OVCAR3 (cell line): ENCODE measurements around the gene SMCR8.

DNA sequence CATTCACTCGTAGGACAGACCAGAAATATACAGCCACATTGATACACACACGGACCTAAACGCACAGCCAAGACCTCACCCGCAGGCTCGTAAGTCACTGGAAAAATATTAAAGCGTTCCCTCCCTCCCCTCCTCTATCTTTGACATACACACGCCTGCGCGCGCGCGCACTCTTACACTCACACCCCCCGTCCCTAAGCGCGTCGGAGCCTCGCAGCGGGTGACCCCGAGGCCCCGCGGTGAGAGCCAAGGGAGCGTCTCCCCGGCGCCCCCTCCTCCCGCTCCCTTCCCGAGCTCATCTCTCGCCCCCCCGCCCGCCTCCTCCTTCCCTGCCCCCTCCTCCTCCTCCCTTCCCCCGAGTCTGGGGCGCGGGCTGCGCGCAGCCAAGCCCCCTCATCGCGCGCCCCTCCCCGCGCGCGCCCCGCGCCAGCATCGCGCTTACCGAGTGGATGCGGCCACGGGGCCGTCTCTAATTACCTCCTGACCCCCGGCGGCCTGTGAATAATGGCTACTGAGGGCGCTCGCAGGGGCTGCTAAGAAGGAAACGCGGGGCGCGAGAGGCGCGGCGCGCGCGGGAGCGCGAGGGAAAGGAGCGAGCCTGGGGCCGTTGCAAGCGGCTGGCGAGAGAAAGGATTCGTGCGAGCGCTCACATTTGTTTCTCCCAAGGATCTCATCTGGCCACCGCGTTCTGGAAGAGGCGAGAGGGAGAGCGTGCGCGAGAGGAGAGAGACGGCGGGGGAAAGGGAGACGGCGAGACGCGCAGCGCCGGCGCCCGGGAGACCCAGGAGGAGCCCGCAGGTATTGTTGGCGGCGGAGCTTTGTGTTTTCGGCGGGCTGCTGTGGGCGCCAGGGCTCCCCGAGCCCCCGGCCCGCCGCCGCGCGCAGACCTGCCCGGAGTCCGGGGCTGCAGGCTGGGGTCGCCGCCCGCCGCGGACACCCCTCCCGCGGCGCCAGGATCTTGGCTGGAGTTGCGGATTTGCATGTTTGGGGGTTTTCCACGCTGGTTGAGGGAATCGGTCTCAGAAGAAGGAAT is 42.4 kb downstream of the RAI1 start:
- RRBS, result 83% methylated on average over 2 of the region's 114 CpGs

DNA sequence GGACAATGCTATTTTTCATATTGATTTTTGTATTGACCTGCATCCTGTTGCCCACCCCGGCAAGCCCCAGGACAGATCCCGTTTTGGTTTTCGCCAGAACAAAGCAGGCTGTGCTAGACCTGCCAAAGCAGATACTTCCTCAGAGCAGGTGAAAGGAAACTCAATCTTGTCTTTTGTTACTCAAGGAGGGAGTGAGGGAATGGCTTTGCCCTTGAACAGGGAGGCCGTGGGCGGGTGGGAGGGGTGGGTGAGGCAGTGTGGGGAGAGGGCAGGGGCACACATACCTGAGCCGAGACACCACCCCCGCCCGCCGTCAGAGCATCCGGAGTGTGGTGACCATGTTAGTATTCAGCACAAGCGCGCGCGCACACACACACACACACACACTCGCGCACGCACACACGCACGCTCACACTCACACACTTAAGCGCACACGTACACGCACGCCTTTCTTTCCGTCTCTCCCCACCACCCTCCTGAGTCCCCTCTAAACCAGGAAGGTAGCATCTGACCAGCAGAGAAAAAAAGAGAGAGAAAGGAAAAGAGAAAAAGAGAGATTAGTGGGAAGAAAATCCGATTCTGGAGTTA is 59.6 kb downstream of the RAI1 start:
- RRBS, result no CpG with 5 or more reads among the region's 25 CpGs

GRCh38 chr17:17753248-17753816 is 72.1 kb downstream of the RAI1 start:
- RRBS, result no CpG with 5 or more reads among the region's 6 CpGs

- RRBS, result 92% methylated on average over 3 of the region's 37 CpGs
Measured at GRCh38 chr17:17816367-17817414, 20.1 kb downstream of the SREBF1 start.

DNA sequence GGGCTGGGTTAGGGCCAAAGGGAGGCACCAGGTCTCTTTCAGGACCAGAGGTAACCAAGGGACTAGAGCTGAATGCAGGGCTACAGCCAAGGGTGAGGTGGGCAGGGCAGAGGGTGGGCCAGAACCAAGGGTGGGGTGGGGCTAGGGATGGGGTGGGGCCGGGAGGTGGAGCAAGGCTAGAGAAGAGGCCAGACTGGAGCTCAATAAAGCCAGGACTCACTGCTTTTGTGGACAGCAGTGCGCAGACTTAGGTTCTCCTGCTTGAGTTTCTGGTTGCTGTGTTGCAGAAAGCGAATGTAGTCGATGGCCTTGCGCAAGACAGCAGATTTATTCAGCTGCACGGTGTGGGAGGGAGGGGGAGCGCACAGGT is 18.8 kb downstream of the SREBF1 start:
- RRBS, result no CpG with 5 or more reads among the region's 7 CpGs

GRCh38 chr17:17840237-17840763 is 3.5 kb upstream of the SREBF1 start:
- RRBS, result 4% methylated on average over 23 of the region's 38 CpGs

GRCh38 chr17:17965225-17965946 is 6.8 kb downstream of the TOM1L2 start:
- RRBS, result no CpG with 5 or more reads among the region's 6 CpGs

DNA sequence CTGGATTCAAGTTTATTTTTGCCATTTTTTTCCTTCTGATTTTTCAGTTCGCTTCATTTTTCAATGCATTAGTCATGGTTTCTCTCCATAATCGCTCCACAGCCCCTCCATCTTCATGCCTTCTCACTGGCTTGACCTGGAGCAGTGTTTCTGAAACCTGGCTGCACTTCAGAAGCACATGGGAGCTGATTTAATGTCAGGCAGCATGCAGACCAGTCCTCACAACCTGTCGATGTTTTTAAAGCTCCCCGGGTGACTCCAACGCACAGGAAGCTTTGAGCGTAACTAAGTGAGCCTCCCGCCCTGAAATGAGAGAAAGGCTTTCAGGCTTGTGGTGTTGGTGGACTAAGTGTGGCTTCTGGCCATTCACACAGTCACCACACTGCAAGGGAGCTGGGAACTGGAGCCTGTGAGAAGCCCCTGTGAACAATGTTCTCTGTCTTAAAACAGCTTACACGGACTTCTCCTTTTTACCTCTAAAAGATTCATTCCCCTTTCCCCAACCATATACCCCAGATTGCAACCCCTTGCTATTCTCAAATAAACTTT is 16.8 kb upstream of the DRG2 start:
- RRBS, result no CpG with 5 or more reads among the region's 8 CpGs

- RRBS, result no CpG with 5 or more reads among the region's 7 CpGs
Measured at GRCh38 chr17:18115955-18116608, 7.5 kb downstream of the MYO15A start.

DNA sequence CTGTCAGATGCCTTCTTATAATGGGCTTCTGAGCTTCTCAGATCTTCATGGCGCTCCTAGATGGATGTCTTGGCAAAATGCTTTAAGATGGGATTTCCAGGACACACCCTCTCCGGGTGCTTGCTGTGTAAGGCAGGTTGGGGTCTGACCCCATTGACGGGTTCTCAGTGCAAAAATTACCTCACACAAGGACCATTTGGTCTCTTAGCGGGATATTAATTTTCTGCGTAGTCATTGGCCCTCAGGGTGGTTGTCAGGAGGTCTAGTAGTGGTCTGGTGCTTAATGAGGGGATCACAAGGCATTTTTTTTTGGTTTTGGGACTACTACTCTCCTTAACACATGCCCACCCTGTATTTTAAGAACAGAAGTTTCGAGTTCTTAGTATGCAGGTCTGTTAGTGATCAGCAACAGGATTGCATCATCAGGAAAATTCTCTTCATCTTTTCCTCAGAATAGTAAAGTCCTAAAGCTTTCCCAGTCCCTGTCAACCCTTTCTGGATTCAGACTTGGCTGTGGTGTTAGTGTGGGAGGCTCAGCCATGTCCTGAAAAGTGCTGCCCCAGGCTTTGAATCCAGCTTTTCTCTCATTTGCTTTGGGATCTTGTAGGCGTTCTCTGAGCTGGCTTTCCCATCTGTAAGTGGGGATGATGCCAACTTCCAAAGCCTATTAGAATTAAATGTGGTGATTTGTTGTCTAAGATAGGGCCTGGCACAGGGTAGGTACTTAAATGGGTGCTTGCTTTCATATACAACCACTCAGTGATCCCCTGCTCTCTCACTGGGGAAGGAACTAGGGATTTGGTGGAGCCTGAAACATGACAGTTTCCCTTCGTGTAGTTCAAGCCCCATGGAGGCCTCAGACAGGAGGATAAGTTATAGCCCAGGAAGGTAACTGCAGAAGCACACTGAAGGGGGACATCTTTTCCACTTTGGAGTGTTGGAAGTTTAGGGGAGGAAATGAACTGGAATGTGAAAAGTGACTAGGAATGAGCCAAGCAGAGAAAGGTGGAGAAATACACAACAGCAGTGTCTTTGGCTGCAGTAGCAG is 3.0 kb downstream of the ALKBH5 start:
- RRBS, result no CpG with 5 or more reads among the region's 8 CpGs

DNA sequence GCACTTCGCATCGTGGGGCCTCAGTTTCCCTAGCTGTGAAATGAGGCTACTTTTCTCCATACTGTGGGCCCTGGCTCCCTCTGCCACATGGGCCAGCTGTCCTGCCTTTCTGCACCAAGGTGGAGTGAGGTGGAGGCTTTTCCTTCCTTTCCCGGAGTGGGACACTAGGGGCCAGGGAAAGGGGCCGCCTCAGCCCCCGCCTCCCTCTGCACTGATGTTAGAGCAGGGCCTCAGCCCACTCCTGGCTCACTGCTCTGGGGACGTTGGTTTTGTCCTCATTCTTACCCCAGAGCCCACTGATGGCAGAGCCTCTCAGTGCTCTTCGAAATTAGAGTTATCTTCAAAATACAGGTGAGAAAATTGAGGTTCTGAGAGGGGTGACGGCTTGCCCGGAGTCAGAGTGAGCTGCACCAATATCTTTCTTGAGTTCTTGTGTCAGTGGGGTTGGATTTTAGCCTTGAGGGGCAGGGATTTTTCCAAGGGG is 1.2 kb downstream of the LLGL1 start:
- RRBS, result no CpG with 5 or more reads among the region's 9 CpGs

DNA sequence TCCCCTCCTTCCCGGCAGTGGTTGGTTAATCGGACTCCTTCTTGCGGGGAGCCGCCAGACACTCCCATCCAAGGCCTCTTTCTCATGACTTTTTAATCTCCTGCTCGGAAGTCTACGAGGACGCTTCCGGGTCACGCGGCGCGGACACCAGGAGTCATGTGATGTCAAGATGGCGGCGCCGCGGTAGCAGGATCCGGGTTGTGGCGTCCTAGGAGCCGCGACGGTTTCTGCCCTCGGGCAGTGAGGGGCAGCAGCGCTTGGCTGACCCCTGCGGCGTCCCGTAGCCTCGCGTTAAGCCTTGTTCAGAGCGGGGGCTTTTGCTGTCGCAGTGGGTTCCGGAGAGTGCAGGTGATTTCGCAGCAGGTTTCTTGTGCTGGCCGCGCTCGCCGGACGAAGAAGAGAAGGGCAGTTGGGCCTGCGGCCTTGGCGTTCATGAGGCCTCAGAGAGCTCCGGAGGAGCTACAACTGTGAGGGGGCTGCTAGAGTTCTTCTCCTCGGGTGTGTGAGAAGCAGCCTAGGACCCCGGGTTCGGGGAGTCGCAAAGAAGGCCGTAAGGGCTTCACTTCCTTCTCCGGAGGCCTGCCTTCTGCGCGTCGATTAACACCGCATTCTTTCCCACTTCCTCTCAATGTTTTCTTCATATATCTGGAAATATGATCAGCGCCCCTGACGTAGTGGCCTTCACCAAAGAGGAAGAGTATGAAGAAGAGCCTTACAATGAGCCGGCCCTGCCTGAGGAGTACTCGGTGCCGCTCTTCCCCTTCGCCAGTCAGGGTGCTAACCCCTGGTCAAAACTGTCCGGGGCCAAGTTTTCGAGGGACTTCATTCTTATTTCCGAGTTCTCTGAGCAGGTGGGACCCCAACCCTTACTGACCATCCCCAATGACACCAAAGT is at the start of gene SMCR8:
Gene SMCR8, plus strand, starts transcription at position 157 of the 895 bp plus-strand sequence.
- RRBS, result 10% methylated on average over 41 of the region's 59 CpGs

DNA sequence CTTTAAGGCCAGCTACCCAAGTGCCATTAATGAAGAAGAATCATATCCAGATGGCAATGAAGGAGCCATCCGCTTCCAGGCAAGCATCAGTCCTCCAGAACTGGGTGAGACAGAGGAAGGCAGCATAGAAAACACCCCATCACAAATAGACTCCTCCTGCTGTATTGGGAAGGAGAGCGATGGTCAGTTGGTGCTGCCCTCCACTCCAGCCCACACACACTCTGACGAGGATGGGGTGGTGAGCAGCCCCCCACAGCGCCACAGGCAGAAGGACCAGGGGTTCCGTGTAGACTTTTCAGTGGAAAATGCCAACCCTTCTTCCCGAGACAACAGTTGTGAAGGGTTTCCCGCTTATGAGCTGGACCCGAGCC is 2.3 kb downstream of the SMCR8 start:
- RRBS, result no CpG with 5 or more reads among the region's 8 CpGs

GRCh38 chr17:18325801-18326502 is 10.9 kb downstream of the SMCR8 start:
- RRBS, result no CpG with 5 or more reads among the region's 9 CpGs

DNA sequence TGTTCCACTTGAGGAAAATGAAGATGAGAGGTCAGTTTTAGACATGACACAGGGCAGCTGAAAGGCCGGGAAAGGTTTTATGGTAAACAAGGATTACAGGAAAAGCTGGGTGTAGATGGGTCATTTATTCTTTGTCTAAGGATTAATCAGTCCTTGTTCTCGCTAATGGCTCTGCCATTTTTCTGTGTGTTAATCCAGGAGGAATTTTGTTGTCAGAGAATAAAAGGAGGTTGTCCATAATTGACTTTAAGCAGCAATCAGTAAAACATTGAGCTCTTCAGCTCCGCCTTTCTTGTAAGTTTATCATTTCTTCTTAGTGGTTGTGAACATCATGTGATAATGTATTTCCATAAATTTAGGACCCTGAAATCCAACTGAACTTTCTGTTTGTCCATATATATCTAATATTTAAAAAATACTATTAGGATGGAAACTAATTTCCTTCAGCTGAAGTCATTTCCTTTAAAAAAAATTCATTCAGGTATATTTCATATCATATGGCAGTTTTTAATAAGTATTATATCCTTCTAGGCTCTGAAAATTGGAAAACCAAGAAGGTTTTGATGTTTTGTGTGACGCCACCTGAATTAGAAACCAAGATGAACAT is 7.4 kb downstream of the PRPSAP2 start:
- RRBS, result no CpG with 5 or more reads among the region's 4 CpGs

DNA sequence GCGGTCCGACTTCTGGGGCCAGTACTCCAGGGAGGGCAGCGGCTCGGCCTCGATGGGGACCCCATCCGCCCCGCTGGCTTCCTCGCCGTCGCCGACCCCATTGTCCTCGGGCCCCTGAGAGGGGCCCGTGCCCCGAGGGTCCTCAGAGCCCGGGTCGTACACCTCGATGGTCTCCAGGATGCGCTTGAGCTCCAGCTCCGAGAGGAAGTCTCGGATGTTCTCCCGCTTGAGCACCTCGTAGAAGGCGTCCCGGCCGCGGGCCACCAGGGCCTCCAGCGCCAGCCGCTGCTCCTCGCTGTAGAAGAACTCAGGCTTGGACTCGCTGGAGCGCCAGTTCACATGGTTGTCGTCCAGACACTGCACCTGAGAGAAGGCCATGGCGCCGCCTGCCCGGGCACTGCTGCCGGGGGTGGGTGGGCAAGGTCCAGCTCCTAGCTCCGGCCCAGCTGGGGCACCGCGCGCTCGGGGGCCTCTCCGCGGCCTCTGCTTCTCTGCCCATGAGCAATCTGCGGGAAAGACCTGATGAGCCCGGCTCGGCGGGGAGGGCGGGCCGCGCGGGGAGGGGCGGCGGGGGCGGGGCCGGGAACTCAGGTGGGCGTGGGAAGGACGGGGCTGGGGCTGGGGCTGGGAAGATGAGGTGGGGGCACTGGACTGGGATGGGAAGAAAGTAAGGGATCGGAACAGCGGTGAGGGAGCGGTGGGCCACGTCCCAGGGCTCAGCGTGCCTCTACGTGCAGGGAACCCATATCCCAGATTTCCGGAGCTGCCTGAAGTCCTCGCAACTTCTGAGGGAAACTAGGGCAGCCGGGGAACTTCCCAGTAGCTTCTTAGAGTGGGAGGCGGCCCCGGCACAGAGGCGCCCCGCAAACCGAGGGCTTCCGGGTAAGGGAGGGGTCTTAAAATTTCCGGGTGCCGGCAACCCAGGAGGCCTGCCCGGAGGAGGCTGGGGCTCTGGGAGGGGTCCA is 618 bp downstream of the FAM83G start:
- RRBS, result 12% methylated on average over 29 of the region's 75 CpGs

DNA sequence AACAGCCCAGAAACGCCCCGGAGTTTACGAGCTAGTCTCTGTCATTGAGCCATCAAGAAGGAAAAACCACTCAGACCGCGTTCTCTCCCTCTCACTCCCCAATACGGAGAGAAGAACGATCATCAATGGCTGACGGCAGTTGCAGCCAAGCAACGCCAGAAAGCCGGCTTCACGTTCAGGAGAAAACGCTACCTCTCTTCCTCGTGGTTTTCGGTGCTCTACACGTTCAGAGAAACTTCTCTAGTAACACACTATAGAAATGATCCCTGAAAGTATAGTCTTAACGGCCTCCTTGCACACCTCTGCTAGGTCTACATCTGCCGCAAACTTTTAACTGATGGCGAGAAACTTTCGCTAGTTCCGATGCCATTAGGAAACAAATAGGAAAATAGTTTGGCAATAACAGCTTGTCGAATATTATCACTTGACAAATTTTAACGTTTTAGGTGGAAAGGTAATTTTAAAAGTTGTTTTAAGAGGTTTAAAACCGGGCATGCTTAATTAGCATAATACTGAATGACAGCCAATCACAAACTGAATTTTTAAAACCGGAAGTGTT is 47.1 kb upstream of the EPN2 start:
- RRBS, result no CpG with 5 or more reads among the region's 24 CpGs

DNA sequence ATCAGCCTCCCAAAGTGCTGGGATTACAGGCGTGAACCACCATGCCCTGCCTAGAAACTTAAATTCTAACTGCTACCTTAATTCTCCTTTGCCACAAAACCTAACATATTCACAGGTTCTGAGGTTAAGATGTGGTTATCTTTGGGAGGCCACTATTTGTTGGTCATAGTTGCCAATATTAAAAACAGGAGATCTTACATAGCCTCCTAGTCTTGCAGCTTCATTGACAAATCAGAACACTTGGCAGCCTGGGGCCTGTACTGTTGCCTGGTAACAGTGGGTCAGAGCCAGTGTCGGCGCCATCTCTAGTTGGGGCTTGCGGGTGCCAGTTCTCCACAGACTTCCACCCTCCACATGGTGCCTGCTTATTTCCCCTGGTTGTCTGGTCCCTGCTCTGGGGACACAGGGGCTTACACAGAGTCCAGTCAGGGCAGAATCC is 13.2 kb downstream of the EPN2 start:
- RRBS, result no CpG with 5 or more reads among the region's 4 CpGs

DNA sequence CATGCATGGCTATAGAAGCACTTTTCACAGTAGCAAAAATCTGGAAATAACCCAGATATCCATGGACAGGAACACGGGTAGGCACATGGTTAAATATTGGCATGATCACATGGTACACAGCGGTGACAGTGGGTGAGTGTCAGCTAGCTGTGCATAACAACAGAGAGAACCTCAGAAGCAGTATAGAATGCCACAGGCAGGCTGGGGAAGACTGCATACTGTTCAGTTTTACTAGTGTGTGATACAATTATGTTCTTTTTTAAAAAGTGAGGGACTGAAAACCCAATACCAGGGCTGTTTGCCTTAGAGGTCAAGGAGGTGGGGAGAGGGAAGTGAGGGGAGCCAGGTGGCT is 31.5 kb downstream of the EPN2 start:
- RRBS, result no CpG with 5 or more reads among the region's 2 CpGs

DNA sequence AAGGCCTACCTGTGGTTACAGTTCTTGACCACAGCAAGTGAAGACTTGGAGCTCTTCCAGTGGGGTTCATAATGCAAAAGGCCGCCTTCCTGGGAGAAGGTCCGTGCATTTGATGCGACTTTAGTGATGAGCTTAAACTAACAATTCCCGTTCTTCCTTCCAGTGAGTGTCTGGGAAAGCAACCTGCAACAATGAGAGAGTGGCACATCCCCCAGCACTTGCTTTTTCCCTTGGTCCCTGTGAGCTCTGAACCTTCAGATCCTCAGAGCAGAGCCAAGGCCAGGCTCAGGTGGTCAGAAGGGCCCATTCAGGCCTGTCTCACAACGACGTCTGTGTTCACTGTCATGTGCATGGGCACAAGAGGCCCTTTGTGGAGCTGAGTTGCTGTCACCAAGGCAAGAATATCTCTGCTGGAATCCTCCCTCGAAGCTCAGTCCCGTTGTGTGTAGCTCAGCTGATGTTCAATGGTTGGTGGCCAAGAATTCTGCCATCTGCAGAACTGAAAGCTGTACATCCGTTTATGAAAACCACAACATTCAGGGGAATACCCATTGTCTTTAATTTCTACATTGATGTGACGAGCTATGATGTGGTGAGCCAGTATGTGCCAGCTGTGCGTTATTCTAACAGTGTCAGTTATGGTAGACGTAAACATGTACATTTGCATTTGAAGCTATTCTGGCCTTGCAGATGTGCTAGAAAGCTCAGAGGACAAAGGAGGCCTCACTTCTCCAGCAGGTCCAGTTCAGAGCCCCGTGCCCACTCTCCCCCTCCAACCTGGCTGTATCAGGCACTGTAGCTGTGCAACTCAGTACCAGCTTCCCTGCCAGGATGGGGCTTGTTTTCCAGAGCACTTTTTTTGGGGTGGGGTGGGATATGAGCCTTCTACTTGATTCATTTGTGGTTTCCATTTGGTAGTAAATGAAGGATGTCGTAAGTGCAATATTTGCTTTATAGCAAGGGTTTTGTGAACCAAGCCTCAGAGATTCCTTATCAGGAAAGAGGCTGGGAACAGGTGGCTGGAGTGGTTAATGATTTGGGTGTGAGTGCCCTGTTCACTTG is 56.3 kb downstream of the B9D1 start:
- RRBS, result no CpG with 5 or more reads among the region's 14 CpGs